ENCODE measurements around the genes STK40 and LSM10.

- PRO-cap: no peak
These were observed 24.2 kb downstream of the MAP7D1 start for GRCh38 chr1:36180067-36180583.

DNA sequence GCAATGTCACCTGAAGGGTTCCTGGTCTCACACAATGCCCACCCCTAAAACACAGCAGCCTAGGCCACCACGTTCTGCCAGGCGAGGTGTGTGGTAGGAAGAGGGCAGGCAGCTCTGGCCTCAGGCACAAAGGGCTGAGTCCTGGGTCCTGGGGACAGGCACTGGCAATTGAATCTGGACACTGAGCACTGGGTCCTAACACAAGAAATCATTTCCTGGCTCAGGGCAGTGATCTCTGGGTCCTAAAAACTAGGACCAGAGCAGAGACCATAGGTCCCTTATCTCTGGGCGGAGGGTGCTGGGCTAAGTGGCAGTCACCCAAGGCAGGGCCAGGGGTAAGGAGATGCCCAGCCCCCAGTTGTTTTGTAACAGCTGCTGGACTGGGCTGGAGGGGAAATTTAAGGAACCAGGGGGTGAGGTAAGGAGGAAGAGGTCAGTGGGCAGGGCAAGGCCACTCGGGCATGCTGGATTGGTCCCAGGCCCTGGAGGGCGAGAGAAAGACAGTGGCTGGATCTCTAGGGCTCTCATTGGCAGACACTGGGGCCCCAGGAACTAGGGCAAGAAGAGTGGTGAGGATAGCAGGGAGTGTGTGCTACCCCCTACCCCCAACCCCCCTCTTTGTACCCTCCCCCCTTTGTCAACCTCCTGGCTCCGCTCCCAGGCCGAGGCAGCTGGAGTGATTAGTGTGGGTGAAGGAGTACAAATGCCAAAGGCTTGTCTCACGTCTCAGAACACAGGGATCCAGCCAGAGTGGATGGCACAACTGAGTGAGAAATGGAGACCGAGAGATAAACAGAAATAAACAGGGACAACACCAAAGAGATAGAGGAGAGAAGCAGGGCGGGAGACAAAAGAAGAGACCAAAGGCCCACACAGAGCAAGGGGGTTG, 20.7 kb upstream of the THRAP3 start:
- PRO-cap: no peak

DNA sequence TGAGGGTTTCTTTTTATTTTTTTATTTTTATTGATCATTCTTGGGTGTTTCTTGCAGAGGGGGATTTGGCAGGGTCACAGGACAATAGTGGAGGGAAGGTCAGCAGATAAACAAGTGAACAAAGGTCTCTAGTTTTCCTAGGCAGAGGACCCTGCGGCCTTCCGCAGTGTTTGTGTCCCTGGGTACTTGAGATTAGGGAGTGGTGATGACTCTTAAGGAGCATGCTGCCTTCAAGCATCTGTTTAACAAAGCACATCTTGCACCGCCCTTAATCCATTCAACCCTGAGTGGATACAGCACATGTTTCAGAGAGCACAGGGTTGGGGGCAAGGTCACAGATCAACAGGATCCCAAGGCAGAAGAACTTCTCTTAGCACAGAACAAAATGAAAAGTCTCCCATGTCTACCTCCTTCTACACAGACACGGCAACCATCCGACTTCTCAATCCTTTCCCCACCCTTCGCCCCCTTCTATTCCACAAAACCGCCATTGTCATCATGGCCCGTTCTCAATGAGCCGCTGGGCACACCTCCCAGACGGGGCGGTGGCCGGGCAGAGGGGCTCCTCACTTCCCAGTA, 19.0 kb downstream of the THRAP3 start:
- PRO-cap: no peak

DNA sequence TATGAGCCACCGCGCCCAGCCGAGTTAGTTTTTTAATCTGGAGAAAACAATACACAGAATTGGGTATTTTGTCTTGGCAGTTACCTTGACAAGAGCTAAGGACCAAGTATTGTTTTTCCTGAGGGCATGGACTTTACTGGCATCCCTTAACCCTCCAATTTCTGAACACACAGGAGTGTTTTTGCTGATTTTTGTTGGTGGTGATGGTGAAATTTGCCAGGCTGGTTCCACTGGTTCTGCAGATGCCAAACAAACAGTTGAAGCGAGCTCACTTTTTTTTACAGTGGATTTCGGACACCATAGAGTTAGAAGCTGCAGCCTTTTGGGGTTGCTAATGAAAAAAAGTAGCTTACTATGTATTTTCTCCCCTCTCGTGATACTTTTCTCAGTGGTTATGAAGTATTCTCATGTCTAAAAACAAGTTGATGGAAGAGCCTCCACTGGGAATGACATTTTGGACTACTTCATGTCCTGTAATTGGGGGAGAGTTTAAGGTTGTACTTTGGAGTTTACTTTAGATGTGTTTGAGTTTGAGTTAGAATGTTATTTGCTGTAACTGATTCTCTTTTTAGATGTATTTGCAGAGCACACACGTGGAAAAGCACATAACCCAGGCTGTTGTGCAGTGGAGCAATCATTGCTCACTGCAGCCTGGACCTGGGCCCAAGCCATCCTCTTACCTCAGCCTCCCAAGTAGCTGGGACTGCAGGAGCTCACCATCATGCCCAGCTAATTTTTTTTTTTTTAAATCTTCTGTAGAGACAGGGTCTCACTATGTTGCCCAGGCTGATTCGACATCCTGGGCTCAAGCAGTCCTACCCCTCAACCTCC, 36.9 kb upstream of the SH3D21 start:
- PRO-cap: no peak

GRCh38 chr1:36299936-36300474, 6.2 kb upstream of the SH3D21 start:
- PRO-cap: no peak

DNA sequence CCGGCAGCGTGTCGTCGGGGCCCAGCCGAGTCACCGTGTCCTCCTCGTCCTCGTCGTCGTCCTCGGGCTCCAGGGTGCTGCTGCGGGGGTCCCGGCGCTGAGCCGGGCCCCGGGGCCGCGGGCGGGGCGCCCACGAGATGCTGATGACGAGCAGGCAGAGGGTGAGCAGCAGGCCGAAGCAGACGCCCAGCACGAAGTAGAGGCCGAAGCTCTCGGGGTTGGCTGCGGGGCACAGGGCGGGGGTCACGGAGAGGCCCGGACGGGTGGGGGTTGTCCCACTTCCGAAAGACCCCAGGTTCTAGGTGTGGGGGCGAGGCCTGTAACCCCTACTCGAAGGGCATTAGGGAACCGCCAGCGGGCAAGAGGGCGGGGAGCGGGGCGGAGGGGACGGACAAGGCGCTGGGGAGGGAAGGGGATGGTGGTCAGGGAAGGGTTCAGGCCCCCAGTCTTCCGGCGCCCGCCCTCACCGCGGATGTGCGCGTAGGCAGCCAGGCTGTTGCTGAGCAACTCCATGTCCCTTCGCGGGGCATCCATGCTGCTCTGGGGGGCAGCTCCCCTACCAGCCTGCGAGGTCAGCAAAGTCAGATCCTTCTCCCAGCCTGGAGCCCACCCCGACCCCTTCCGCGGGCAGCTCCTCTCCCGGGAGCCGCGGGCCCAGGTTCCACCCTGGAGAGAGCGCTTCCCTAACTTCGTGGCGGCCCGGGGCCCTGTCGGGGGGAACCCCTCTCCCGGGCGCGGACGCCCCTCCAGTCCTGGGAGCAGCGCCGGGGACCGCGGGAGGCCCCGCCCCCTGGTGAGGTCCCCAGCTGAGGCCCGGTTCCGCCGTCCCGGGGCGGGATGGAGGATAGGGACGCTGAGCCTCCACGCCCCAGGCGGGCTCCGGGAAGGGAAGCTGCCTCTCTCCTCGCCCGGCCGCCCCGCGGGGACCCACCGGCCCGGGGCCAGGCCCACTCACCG, 663 bp downstream of the EVA1B start:
- PRO-cap: bidirectional peak, plus-strand start at position 506 of the sequence, minus-strand start at position 474 of the sequence

GRCh38 chr1:36354794-36355332, 30.9 kb downstream of the STK40 start:
- PRO-cap: no peak

- PRO-cap: no peak
These were observed 16.3 kb downstream of the STK40 start for GRCh38 chr1:36369503-36369838.

DNA sequence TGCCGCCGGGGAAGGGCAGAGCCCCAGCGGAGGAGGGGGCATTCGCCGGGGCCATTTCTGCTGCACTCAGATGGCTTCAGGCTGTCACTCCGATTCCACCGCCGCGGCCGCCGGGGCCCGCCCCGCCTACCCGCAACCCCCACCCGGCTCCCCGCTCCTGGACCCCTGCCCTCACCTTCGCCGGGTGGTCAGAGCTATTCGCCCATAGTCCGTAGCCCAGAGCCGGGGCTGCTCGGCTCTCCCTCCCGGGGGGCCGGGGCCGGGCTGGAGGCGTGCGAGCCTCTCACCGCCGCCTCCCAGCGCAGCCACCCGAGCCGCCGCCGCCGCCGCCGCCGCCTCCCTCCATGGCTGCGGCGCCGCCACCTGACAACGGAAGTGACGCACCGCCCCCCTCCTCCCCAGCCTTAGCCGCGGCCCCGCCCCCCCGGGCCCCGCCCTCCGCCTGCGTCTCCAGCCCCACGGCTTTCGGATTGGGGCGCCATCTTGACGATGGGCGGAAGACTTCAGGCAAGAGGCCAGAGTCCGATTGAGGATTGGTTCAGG, at the start of gene STK40:
Gene STK40, minus strand, starts transcription at position 377 of the 543 bp plus-strand sequence.
- PRO-cap: bidirectional peak, plus-strand start outside the sequence, minus-strand start at position 346 of the sequence

- PRO-cap: unidirectional peak, plus-strand start at chr1:36397352; bidirectional peak, plus-strand start at chr1:36398033, minus-strand start at chr1:36397888
These were observed at the start of gene LSM10 for GRCh38 chr1:36397142-36398332. Gene LSM10 (minus strand): TSS chr1:36397908.

GRCh38 chr1:36486568-36487192, 4.0 kb upstream of the CSF3R start:
- PRO-cap: no peak

DNA sequence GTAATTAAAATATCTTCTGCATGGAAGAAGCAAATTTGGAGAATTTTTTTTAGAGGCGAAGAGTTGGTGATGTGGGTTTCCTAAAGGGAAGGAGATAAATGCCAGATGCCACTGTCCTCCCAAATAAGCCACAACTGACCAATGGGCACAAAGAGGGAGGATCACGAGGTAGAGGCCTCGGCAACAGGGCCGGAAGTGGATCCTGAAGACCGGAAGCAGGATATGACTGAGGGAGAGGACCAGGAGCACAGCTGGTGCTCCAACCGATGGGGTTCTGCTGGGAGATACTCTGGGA, 169.1 kb downstream of the GRIK3 start:
- PRO-cap: no peak

DNA sequence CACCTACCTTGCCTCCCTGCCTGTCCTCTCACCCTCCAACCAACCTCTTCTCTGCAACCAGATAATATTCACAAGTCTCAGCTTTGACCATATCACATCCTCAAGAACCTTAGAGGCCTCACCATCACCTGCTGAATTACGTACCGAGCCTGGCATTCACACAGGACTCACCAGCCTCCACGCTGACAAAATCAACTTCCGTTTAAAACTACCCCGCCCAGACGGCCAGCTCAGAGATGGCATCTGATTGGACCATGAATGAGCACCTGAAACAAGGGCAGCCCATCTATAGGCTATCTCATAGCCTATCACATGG, 50.7 kb upstream of the ZC3H12A start:
- PRO-cap: no peak

DNA sequence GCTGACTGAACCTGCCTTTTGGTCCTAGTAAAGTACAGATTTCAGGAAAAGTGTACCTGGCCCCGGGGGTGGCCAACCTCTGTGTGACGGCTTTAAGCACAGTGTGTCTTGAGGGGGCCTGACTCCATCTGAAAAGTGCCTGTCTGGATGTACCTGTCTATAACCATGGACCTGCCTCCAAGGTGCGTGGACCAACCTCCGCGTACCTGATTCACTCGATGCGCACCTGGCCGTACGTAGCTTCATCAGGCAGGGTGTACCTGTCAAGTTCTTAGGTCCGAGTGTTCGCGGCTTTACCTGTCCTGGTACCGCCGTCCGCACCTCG, 480 bp upstream of the ZC3H12A start:
- PRO-cap: no peak

- PRO-cap: no peak
These were observed 10.9 kb downstream of the ZC3H12A start for GRCh38 chr1:37485094-37485962.

DNA sequence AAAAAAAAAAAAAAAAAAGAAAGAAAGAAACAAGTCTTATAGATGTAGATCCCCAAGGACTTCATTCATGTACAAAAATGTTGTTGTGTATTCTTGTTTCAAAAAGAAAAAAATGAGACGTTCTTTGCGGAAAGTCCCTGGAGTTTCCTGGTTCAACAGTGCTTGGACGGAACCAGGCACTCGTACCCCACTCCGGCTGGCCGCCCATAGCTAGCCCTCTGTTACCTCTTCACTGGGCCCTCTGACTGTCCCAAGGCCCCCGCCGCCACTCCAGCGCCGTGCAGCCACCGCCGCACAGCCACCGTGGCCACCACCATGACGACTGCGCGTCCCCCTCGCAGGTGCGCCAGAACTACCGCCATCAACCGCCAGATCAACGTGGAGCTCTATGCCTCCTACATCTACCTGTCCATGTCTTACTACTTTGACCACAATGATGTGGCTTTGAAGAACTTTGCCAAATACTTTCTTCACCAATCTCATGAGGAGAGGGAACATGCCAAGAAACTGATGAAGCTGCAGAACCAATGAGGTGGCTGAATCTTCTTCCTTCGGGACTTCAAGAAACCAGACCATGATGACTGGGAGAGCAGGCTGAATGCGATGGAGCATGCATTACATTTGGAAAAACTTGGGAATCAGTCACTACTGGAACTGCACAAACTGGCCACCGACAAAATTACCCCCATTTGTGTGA, 9.5 kb downstream of the SNIP1 start:
- PRO-cap: no peak

GRCh38 chr1:37561246-37562549, 5.0 kb downstream of the DNALI1 start:
- PRO-cap: no peak

GRCh38 chr1:37844170-37844748, 15.1 kb downstream of the MTF1 start:
- PRO-cap: no peak

- PRO-cap: no peak
These were observed 27.9 kb downstream of the INPP5B start for GRCh38 chr1:37918961-37919441.

- PRO-cap: bidirectional peak, plus-strand start at chr1:37931972, minus-strand start at chr1:37931765
These were observed 15.3 kb downstream of the INPP5B start for GRCh38 chr1:37931124-37932351.